Right lobe of liver (tissue), 4 donors: ENCODE measurements around the genes PACRGL, LGI2 and STIM2.

- PRO-cap, 4 experiments: peak in 4 of 4 experiments; most common plus-strand start chr4:20700458 (in 2); most common minus-strand start chr4:20700354 (in 4)
- RAMPAGE, long total RNA, 2 experiments: start-site peak on the plus strand in 1 of 2 experiments, at chr4:20700457-20700493 at its widest, 21 reads per replicate
Measured at GRCh38 chr4:20699866-20700709, at the start of gene PACRGL. Gene PACRGL, plus strand, starts transcription at chr4:20700458.

- PRO-cap, 4 experiments: no peak in any of the 4 experiments
- RAMPAGE, long total RNA, 2 experiments: no peak in any of the 2 experiments
Measured at GRCh38 chr4:23789640-23790335, 100.1 kb downstream of the PPARGC1A start.

DNA sequence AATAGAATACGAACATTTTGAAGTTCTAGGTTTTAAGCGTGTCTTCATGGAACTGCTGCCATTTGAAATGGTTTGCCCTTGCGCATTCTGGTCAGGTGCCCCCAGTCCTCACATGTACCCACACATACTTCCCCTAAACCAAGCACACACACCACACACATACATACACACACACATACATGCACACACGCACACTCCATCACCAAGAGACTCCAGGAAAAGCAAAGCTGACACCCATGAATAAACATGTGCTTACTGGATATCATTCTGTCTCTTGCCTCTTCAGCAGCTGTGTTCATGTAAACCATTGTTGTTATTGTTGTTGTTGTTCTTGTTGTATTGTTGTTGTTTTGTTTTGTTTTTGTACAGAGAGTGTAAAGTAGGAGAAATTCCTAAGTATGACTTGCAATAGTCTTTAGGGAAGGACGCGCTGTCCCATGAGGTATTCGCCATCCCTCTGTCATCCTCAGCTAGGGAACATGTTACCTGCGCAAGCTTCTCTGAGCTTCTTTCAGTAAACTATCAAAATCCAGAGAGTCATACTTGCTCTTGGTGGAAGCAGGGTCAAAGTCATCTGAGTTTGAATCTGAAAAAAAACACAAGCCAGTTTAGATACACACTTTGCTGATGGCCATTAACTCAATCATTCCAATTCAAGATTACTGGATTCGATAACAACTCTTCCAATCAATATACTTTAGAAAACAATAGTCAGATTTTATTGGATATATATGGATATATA, 94.3 kb downstream of the PPARGC1A start:
- PRO-cap, 4 experiments: no peak in any of the 4 experiments
- RAMPAGE, long total RNA, 2 experiments: no peak in any of the 2 experiments

GRCh38 chr4:23884655-23885125, 5.2 kb downstream of the PPARGC1A start:
- PRO-cap, 4 experiments: peak in 2 of 4 experiments; most common plus-strand start chr4:23884898 (in 1); most common minus-strand start chr4:23884933 (in 2)
- RAMPAGE, long total RNA, 2 experiments: no peak in any of the 2 experiments

DNA sequence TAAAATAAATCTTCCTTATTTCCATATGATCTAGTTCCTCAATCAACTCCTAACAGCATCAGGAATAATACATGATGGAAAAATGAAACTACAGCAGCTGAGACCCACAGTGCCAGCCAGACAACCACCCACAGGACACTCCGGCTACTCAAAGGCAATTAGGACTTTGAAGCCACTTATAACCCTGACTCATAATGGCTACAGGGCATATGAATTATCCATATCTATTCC, 1.6 kb downstream of the PPARGC1A start:
- PRO-cap, 4 experiments: peak in 4 of 4 experiments; most common plus-strand start position 109 of the sequence (in 3); most common minus-strand start position 142 of the sequence (in 3)
- RAMPAGE, long total RNA, 2 experiments: no peak in any of the 2 experiments

- PRO-cap, 4 experiments: peak in 4 of 4 experiments; most common plus-strand start chr4:23890850 (in 3); most common minus-strand start chr4:23890937 (in 4)
- RAMPAGE, long total RNA, 2 experiments: no peak in any of the 2 experiments
Measured at GRCh38 chr4:23890360-23891463, 865 bp upstream of the PPARGC1A start.

DNA sequence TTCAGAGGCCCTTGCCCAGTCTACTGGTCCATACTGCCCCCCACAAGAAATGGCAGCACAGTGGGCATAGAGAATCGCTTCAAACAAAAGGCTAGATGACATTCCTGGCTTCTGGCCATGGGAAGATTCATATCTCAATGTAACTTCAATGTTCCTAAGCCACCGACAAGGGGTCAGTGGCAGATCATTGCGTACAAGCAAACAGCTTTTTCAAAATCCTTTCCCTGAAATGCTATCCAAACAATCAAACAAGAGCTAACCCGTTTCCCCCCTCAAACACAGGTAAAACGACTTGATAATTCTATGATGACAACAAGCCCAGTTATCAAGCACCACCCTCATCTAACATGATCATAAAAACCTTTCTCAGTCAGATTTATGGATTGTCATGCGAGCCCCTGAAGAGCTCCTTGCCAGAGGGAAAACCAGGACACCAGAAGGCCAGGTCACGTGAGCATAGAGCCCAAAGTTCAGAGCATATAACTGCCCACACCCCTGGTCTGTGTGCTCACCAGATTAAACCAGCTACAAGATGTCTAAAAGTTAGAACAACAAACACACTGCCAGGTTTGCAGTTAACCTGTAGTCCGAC, 247.9 kb upstream of the PPARGC1A start:
- PRO-cap, 4 experiments: peak in 4 of 4 experiments; most common plus-strand start position 176 of the sequence (in 1); most common minus-strand start position 85 of the sequence (in 2)
- RAMPAGE, long total RNA, 2 experiments: no peak in any of the 2 experiments

DNA sequence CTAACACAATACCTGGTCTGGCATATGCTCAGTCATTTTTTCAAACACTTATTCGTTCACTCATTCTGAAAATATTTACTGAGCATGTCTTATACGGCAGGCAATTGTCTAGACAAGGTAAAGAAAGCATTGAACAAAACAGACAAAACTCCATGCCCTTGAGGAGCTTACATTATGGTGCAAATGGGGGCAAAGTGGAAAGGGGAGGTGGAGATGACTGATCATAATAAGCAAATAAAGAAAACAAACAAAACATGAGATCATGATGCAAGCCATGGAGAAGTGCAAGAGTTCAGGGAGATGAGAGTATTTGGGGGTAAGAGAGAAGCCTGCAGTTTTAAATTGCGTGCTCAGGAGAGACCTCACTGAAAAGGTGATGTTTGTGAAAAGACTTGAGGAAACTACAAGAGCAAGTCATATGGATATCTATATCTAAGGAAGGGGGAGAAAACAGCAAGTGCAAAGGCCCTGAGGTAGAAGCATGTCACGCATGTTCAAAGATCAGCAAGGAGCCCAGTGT, 334.7 kb upstream of the PPARGC1A start:
- PRO-cap, 4 experiments: peak in 4 of 4 experiments; most common plus-strand start position 303 of the sequence (in 4); most common minus-strand start position 198 of the sequence (in 1)
- RAMPAGE, long total RNA, 2 experiments: no peak in any of the 2 experiments

DNA sequence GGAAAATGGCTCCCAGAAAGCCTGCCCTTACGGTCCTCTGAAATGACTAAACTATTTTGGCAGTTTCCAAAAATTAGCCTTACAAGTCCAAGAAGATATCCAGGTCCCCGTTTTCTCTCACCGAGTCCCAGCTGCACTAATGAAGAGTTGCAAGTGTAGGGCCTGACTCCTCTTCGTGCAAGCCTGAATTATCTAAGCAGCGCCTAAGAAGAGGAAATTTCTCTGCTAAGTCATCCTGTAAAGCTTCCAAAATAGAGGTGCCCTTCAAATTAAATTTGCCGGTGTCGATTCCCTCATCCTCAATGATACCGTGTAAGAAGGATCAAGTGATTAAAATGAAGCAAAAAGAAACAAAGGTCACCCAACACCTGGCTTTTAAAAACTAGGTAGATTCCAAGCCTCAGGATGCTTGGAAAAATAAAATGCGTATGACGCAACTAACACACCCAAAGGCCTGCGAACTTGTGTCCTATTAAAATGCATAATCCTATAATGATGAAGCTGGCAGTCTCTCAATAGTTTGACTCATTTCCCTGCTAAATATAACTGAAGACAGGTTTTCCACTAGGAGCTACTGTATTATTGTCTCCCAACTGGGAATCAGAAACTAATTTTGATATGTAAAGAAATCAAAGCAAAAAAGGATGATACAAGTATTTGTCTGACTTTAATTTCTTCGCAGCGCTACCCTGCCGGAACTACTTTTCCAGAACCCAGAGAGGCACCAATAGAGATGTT, 263.3 kb downstream of the DHX15 start:
- PRO-cap, 4 experiments: no peak in any of the 4 experiments
- RAMPAGE, long total RNA, 2 experiments: no peak in any of the 2 experiments

DNA sequence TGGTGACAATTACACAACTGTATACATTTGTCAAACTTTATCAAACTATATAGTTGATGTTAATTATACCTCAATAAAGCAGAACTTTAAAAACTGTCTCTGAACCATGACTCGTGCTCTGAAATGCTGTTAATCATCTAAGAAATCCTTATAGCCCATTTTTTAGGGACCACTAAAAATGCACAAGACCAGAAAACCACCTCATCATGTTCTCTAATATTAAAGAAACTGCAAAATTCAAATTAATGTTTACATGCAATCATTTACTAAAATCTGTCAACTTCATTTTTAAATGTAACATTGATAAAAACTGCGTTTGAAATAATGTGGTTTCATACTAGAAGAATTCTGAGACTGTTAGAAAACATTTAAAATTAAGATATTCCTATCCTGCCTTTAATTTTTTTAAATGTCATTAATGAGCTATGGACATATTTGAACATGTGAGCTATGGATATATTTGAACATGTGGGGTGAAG, 60.1 kb downstream of the DHX15 start:
- PRO-cap, 4 experiments: no peak in any of the 4 experiments
- RAMPAGE, long total RNA, 2 experiments: no peak in any of the 2 experiments

- PRO-cap, 4 experiments: peak in 3 of 4 experiments; most common minus-strand start chr4:25030946 (in 3)
- RAMPAGE, long total RNA, 2 experiments: no peak in any of the 2 experiments
Measured at GRCh38 chr4:25030551-25031801, at the start of gene LGI2. Gene LGI2, minus strand, starts transcription at chr4:25030946.

GRCh38 chr4:25254888-25255514, 21.2 kb downstream of the PI4K2B start:
- PRO-cap, 4 experiments: no peak in any of the 4 experiments
- RAMPAGE, long total RNA, 2 experiments: start-site peak on the plus strand in 1 of 2 experiments, at chr4:25255193-25255243 at its widest, 61 reads per replicate

DNA sequence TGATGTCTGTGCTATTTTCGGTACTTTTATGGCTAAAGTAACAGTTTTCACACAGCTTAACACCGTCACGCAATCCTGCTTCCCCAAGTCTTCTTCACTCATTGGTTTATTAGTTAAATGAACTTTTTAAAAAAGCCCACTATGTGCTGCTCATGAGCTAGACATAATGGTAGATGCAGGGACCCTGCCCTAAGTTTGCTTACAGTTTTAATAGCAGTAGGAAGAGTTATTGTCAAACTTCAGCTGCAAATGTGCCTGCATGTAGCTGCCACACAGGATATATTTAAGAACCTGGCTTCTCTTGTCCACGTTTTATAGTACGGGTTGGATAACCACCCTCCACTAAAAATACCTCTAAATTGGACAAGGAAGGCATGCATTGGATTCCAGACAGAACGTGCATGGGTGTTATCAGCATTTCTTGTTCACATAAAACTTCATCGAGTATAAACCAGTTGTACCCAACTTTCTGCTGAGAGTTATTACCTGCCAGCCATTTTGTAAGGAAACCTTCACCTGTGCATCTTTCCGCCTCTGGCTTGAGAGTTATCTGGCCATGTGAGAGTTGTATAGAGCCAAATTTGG, 780 bp downstream of the ANAPC4 start:
- PRO-cap, 4 experiments: no peak in any of the 4 experiments
- RAMPAGE, long total RNA, 2 experiments: no peak in any of the 2 experiments

GRCh38 chr4:25859535-25860126, 3.2 kb downstream of the SEL1L3 start:
- PRO-cap, 4 experiments: no peak in any of the 4 experiments
- RAMPAGE, long total RNA, 2 experiments: no peak in any of the 2 experiments

DNA sequence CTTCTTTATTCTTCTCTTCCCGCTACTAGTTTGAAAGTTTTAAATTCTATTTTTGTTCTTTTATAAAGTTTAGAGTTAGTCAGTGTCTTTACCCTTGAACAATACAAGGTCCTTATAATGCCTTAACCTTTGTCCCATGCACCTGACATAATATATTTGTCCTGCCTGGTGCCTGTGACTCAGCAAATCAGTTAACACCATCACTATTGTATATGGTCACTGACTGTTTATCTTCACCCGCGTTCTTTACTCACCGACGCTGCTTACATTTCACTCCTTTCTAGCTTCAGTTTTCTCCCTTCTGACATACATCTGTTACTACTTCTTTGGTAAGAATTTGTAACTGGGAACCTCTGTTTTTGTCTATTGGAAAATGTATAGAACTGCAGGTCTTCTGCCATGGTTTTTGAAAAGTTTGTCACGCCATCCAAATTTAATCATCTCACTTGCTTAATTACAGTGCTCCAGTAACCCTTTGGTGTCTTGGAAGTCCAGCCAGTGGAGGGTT, 5.7 kb downstream of the SMIM20 start:
- PRO-cap, 4 experiments: no peak in any of the 4 experiments
- RAMPAGE, long total RNA, 2 experiments: no peak in any of the 2 experiments

GRCh38 chr4:26028611-26029223, 114.7 kb downstream of the SMIM20 start:
- PRO-cap, 4 experiments: no peak in any of the 4 experiments
- RAMPAGE, long total RNA, 2 experiments: no peak in any of the 2 experiments

DNA sequence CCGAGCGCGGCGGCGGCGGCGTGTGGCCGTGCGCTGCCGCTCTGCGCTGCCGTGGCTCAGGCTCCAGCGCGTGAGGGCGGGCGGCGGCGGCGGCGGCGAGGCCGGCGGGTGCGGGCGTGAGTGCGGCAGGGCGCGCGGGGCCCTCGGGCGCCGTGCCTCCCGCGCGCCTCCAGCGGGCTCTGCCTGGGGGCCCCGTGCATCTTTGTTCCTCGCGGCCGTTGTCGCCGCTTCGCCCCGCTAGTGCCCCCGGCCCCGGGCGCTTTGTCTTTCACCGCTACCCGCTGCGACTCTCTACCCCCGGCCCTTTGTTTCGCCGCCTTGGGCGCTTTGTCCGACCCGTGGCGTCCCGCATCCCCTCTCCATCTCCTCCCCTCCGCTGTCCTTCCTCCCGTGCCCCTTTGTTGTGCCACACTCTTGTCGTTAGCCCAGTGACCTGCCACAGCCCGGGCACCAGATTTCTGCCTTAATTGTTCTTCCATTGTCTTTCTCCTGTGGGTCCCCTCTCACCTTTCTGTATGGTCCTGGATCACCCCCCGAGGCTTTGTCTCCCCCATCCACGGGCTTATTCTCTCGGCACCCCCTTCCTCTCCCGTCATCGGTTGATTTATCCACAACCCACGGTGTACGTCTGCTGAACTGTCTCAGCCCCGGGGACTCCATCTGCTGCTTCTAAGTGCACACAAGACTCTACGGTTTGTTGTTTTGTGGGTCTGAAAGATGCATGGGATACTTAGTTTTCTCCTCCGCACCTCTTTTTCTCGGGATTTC, 550 bp downstream of the RBPJ start:
- PRO-cap, 4 experiments: peak in 2 of 4 experiments; most common plus-strand start position 409 of the sequence (in 1); most common minus-strand start position 263 of the sequence (in 2)
- RAMPAGE, long total RNA, 2 experiments: no peak in any of the 2 experiments

- PRO-cap, 4 experiments: peak in 2 of 4 experiments; most common plus-strand start chr4:26859877 (in 2)
- RAMPAGE, long total RNA, 2 experiments: no peak in any of the 2 experiments
Measured at GRCh38 chr4:26859624-26860050, 1.0 kb upstream of the STIM2 start.

DNA sequence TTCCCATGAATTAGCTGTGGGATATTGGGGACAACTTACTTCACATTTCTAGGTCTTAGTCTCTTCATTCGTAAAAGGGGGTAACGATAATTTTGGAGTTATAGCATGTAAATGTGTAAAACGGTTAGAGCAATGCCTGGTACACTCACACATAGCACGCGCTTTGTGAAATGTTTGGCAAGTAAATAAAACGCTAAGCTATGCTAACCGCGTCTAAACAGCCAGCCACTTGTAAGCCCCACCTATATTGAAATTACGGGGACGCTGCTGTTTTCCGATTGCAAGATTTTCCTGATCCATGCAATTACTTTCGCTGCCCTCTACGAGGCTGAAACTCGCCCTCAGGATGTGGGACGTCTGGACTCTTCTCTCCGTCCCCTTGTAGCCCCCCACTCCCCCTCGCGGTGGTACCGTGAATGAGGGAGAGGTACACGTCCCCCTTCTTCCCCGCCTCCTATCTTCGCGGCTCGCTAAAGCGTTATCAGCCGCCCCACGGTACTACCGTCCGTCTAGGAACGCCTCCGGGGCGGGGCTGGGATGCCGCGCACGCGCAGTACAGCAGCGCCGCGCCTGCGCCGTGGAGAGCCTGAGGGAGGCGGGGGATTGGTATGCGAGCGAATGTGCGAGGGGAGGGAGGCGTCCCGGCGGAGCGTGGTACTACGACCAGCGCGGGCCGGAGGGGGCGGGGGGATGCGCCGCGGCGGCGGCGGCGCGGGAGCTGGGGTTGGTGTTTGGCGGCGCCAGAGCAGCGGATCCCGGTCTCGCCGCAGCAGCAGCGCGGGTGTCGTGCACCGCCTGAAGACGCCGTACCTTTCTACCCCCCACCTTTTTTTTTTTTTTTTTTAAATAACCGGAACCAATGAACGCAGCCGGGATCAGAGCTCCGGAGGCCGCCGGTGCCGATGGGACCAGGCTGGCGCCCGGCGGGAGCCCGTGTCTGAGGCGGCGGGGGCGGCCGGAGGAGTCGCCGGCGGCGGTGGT, at the start of gene STIM2:
STIM2 (plus strand) TSS at position 743 of the 981 bp plus-strand sequence.
- PRO-cap, 4 experiments: peak in 4 of 4 experiments; most common plus-strand start position 245 of the sequence (in 3); most common minus-strand start position 176 of the sequence (in 2)
- RAMPAGE, long total RNA, 2 experiments: start-site peak on the minus strand in 1 of 2 experiments, centred at position 527 of the sequence, 13 reads per replicate

GRCh38 chr4:26885904-26886755, 25.5 kb downstream of the STIM2 start:
- PRO-cap, 4 experiments: peak in 4 of 4 experiments; most common plus-strand start chr4:26886147 (in 4); most common minus-strand start chr4:26886035 (in 3)
- RAMPAGE, long total RNA, 2 experiments: no peak in any of the 2 experiments